Ileum (tissue), 1 donor: ENCODE data around the gene C21orf58.

- PRO-cap, result no peak
These were observed 1.4 kb downstream of the SPATC1L start for GRCh38 chr21:46182815-46183358.

DNA sequence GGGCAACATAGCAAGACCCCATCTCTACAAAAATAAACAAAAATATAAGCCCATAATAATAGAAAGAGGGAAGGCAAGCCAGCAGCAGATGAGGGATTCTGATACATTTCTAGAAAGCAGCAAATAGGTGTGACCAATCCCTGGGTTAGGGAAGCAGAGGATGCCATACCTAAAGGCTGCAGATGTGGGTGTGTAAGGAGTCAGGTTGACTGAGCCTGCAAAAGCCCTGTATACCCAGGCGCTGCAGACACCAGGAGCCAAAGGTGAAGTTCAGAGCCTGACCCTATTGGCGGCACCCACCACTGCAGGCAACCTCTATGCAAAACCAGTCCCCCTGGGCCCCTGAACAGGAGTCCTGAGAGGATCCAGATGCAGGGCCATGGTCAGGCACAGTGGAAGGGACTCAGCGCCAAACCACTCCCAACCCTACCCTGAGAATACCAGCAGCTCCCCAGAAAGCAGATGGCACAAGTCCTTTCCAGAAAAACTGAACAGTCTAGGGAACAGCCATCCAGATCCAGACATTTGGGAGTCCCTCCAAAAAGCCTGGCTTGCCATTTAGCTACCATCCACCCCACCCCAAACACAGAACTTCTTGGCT is 19.4 kb upstream of the LSS start:
- PRO-cap, result no peak

- PRO-cap, result bidirectional peak, plus-strand start at chr21:46324145, minus-strand start at chr21:46323870
These were observed at the start of gene C21orf58 for GRCh38 chr21:46323365-46323950. C21orf58 (minus strand) TSS chr21:46323870.

GRCh38 chr21:46622188-46622756 is 13.2 kb upstream of the PRMT2 start:
- PRO-cap, result no peak

- PRO-cap, result bidirectional peak, plus-strand start at chr21:46636061, minus-strand start at chr21:46635917
These were observed 414 bp downstream of the PRMT2 start for GRCh38 chr21:46635787-46636389.

DNA sequence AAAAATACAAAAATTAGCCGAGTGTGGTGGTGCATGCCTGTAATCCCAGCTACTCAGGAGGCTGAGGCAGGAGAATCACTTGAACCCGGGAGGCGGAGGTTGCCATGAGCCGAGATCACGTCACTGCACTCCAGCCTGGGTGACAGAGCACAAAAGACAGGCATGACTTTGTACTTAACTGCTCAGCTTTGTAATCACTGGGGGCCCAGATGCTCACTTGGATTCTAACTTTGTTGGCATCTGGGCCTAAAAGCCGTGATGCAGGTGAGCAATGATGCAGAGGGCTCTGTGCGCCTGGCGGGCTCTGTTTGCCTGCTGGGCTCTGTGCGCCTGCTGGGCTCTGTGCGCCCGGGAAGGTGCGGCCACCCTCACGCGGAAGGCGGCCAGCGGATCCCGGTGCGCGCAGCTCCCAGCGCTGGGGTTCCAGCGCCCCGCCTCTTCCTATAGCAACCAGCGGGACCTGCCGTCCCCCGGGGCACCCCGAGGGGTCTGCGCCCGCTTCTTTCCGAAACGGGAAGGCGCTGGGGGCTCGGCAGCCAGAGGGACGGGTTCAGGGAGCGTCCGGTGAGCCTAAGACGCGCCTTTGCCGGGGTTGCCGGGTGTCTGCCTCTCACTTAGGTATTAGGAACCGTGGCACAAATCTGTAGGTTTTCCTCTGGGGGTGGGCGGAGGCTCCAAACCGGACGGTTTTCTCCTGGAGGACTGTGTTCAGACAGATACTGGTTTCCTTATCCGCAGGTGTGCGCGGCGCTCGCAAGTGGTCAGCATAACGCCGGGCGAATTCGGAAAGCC is 31.7 kb downstream of the PRMT2 start:
- PRO-cap, result no peak